ENCODE results near the genes FABP2 and SMIM43.

GRCh38 chr4:119011074-119011305, 122.3 kb downstream of the SYNPO2 start:
- PRO-cap: no peak
- RAMPAGE, long total RNA, 4 experiments: no peak in any of the 4 experiments

- PRO-cap: no peak
- RAMPAGE, long total RNA, 4 experiments: no peak in any of the 4 experiments
These were observed 105.6 kb upstream of the MYOZ2 start for GRCh38 chr4:119029588-119030920.

DNA sequence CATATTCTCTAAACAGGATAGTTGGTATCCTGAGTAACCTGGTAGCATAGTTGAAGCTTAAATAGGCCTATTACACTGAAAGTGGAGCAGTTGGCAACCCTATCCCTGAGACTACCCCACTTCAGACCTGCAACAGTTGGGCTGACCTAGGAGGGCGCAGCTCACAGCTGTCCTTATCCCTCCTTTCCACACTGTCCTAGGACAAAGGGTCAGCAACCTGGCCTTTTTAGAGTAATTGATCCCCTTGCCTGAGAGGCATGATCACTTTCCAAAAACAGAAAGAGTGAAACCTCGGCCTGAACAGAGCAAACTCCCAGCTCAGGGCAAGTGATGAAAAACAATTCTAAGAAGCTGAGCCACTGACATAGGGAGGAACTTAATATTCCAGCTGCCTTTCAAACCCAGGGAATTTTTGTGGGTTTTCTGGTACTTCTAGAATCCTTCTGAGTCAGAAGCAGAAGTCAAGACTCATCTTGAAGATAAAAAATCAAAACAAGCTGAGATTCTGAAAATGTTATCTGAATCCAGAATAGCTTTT, 94.9 kb upstream of the MYOZ2 start:
- PRO-cap: no peak
- RAMPAGE, long total RNA, 4 experiments: no peak in any of the 4 experiments

DNA sequence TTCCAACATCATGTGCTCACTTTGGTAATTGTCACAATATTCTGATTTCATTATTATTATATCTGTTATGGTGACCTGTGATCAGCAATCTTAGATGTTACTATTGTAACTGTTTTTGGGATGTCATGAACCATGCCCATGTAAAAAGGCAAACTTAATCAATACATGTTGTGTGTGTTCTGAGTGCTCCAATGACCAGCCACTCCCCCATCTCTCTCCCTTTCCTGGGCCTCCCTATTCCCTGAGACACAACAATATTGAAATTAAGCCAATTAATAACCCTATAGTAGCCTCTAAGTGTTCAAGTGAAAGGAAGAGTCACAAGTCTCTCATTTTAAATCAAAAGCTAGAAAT, 31.1 kb downstream of the MYOZ2 start:
- PRO-cap: no peak
- RAMPAGE, long total RNA, 4 experiments: no peak in any of the 4 experiments

DNA sequence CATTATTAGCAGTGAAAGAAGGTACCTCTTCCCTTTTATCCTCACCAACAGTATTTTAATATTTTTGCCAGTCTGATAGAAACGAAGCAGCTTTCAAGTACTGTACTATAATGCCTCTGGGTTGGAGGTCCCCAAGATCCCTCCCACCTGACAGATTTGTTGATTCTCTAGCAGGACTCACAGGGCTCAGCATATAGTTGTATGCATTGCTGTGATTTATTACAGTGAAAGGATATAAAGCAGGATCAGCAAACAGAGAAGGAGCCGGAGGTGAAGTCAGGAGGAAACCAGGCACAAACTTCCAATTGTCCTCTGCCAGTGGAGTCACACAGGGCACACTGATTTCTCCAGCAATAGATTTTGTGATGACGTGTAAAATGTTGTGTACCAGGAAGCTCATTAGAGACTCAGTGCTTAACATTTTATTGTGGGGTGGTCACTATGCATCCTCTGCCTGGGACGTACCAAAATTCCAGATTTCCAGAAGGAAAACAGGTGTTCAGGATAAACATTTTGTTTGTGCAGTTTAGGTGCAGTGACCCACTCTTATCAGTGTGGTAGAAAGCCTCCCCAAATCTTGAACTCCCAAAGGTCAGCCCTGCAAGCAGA, 19.0 kb downstream of the USP53 start:
- PRO-cap: no peak
- RAMPAGE, long total RNA, 4 experiments: no peak in any of the 4 experiments

GRCh38 chr4:119283046-119284207, 17.0 kb downstream of the C4orf3 start:
- PRO-cap: no peak
- RAMPAGE, long total RNA, 4 experiments: no peak in any of the 4 experiments

DNA sequence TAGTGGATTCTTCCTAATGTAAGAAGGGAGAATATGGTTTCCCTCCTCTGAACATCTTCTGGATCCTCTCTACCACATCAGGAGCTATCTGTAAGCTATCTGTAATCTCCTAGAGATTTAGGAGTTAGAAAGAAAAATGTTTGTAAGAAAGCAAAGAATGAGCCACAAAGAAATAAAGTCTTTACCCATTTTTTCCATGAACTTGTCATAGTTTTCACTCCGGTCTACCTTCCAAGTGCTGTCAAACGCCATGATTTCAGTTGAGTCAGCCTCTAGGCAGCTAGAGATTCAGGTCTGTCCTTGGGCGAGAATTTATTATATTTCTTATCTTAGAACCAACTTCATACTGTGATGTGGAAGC, at the start of gene FABP2:
Gene FABP2 (minus strand): TSS at position 288 of the 361 bp plus-strand sequence.
- PRO-cap: no peak
- RAMPAGE, long total RNA, 4 experiments: no peak in any of the 4 experiments

DNA sequence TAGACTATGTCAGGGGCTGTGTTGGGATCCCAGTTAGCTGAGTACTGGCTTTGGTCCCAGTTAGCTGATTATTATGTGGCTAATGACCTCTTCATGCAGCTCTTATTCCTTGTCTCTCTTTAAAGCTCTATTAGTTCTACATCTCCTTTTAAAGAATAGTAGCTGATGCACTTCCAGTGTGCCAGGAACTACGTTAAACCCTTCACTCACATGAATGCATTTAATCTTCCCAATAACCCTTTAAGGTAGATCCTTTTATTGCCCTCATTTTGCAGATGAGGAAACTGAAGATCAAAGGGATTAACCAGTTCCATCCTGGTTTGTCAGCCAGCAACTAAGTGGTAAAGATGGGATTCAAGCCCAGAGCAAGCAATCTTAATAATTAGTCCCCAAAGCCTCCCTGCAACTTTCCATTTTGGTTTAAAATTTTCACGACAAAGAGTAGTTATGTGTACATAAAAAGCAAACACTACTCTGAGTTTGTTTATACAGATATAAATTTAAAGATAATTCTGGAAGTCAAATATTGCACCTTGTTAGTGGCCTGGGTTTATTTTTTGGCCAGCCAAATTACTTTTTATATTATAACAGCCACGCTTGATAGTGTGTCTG, 37.4 kb downstream of the PDE5A start:
- PRO-cap: no peak
- RAMPAGE, long total RNA, 4 experiments: no peak in any of the 4 experiments

- PRO-cap: no peak
- RAMPAGE, long total RNA, 4 experiments: no peak in any of the 4 experiments
These were observed 2.2 kb downstream of the PDE5A start for GRCh38 chr4:119626387-119626835.

DNA sequence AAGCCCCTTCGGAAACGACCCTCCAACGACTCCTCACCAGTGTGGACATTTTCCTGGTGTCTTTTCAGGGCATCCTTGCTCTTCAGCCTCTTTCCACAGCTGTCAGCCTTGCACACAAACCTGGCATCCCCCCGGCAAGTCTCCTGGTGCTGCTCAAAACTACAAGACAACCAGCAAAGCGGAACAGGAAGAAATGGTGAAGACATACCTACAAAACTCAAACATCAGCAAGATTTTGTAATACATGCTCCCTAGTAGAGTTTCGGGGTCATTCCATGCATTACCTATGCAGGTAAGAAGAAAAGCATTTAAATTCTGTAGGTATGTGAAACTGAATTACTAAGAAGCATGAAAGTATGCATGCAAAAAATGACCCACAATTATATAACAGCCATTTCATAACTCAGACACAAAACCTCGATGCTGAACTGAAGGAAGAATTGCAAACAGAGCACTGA, 106.1 kb downstream of the PRDM5 start:
- PRO-cap: no peak
- RAMPAGE, long total RNA, 4 experiments: no peak in any of the 4 experiments

DNA sequence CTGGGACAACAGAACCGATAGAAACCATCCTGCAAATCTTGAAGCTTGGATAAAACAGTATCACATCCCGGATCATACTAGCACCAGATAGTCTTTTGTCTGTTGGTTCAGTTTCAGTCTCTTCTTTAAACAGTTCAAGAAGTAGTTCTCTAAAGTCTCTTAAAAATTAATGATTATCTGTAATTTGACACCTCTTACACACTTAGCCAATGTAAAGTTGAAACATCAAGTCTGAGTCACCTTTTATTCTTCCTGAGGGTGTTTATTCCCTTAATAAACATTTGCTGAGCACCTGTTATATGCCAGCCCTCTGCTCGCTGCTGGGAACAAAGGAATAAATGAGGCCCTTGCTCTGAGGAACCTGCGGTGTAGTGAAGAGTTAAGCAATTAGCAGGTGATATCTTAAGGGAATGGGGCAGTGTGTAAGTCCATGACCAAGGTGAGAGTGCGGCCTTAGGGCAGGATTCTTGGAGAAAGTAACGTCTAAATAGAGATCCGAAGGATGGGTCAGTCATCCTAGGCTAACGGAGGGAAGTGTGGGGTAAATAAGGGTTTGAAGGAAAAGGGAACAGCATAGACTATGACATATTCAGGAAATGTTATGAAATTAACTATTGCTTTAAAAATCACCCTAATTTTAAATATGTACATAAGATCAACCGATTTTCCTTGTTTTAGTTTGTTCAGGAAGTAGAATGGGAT, 5.2 kb upstream of the NDNF start:
- PRO-cap: no peak
- RAMPAGE, long total RNA, 4 experiments: no peak in any of the 4 experiments

DNA sequence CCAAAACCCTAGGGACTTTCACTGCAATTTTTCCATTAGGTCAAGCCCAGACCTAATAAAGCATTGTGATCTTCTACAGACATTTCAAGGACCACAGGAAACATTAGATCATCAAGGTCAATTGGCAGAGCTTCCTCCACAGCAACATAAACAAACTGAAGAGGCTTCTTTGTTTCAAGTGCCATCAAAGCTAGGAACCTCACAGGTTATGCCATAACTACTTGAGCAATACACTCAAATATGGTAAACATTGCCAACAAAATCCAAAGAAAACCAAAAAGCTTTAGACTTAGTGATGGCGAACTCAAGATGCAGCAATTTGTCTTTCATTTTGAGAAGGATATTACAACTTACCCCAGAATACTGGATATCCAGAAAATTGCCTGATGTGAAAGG, 144.8 kb downstream of the ANXA5 start:
- PRO-cap: no peak
- RAMPAGE, long total RNA, 4 experiments: no peak in any of the 4 experiments

GRCh38 chr4:121564948-121565520, 131.7 kb downstream of the ANXA5 start:
- PRO-cap: no peak
- RAMPAGE, long total RNA, 4 experiments: no peak in any of the 4 experiments

GRCh38 chr4:121711407-121712200, 14.8 kb upstream of the ANXA5 start:
- PRO-cap: no peak
- RAMPAGE, long total RNA, 4 experiments: no peak in any of the 4 experiments

DNA sequence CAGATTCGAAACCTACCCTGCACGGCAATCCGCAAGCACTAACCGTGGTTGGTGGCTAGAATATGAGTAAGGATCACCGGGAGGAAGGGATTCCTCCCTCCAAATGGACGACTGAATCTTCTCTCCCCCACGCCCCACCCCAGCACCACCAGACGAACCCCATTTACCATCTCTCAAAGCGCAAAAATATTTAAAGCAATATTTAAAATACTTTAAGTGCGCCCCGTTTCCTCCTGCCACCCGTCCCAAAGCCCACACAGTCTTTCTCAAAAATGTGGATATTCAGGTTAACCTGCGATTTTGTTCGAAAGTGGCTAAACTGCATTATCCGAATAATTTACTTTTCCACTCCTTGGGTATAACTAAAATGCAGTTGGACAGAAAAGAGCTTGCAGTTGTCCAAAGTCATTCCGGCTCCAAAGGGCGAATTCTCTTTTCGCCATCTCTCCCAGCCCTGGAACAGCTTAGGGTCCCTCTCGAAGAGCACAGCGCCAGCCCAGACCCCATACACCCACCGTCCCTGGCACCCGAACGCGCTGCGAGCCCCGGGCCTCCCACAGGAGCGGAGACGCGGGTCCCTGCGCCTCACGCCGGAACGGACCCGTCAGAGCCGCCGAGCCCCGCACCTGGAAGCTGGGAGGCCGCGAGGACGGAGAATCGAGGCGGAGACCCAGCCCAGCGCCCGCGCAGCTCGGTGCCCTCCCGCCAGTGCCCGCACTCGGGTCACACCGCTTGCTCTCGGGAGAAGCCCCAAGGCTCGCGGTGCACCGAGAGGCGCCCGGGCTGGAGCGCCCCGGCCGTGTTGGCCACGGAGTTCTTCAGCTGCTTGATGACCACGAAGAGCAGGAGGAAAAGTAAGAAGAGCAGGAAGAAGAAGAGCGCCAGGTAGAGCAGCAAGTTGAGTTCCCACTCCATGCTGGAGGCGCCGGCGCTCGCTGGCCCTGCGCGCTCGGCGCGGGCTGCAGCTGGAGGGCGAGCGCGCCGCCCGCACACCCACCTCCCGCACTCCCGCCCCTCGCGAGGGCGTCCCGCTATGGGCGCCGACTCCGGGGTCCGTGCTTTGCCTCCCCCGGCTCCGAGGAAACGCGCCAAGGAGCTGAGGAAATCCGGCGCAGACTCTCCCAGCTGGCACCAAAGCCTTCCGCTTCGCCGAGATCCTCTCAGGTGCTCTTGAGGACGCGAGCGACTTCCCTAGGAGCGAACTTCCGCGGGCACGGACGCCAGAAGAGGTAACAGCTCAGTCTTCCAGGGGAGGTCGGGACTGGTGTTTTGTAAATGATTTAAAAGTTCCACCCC, at the start of gene SMIM43:
Gene SMIM43 (minus strand): TSS at position 974 of the 1,296 bp plus-strand sequence.
- PRO-cap: no peak
- RAMPAGE, long total RNA, 4 experiments: no peak in any of the 4 experiments

DNA sequence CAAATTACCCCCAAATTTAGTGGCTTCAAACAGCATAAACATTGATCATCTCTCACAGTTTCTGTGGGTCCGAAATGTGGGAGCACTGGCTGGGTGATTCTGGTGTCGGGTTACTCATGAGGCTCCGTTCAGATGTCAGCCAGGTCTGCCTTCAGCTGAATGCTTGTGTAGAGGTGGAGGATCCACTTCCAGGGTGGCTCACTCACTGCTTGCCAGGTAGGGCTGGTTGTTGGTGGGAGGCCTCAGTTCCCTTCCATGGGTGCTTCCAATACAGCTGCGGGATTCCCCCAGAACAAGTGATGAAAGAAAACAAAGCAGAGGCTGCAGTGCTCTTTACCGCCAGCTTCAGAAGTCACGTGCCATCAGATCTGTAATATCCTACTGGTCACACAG, 1.0 kb upstream of the SMIM43 start:
- PRO-cap: no peak
- RAMPAGE, long total RNA, 4 experiments: no peak in any of the 4 experiments

DNA sequence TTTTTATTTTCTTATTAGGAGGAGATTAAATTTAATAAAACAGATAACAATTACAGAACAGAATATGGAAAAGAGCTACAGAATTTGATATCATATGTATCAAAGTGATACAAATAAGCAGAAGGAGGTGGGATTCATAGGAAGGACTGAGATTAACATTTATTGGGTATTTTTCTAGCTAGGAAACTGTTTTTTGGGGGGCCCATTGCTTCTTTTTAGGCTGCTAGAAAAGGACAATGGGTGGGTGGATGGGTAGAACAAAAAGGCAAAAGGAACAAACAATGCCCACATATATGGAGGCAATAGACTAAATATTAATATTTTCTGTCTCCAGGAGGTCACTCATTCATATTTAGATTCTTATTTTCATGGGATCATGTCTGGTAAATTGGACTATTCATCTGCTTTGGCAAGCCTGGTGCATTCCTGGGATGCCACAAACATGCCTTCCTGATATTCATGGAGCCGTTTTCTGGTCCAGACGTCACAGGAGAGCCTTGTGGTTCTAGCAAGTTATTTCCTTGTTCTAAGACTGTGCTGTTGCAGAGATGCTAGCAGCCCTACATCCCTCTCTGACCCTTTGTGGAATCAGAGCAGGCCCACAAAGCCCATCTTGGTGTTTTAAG, 16.3 kb upstream of the EXOSC9 start:
- PRO-cap: no peak
- RAMPAGE, long total RNA, 4 experiments: no peak in any of the 4 experiments

- PRO-cap: no peak
- RAMPAGE, long total RNA, 4 experiments: no peak in any of the 4 experiments
These were observed 718 bp upstream of the EXOSC9 start for GRCh38 chr4:121800284-121800926.

DNA sequence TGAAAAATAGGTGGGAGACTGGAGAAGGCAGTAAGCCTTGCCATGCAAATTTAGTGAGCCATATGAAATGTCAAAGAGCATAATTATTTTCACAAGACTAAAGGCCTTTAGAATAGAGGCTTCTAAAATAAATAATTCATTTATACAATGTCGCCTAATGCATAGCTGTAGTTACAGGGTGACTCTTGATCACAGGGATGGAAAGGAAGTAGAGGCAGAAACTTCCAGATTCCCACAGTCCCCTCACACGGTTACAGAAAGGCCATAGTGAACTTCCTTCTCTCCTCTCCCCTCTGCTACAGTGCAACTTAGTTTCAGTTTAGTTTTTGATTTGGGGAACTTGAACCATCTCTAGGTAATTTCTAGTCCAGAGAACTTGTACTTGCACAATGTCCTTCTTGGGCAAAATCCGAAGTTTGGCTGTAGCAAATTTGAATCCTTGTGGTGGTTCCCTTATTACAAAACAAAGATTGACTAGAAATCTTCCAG, 1.3 kb upstream of the BLTP1 start:
- PRO-cap: no peak
- RAMPAGE, long total RNA, 4 experiments: no peak in any of the 4 experiments

GRCh38 chr4:122151836-122152148, 339 bp upstream of the BLTP1 start:
- PRO-cap: no peak
- RAMPAGE, long total RNA, 4 experiments: no peak in any of the 4 experiments